Spinal cord (tissue), 3 donors: ENCODE data around the genes TMCO1 and TADA1.

DNA sequence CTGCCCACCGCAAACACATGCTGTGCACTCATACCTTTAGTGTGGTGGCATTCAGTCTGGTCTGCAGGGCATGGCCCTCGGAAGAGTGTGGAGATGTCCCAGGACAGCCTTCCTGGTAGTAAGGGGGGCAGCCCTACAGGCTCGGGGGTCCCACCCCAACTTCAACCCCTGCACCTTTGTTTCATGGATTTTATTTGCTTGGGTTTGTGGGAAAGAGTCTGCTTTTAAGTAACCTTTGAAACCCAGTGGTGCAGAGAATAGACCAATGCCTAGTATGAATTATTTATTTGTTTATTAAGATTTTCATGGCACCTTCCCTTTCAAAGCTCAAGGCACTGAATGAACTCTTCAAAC lies 87.9 kb downstream of the PBX1 start:
- PRO-cap: no peak
- RAMPAGE, long total RNA: no peak

GRCh38 chr1:164677555-164677948 lies 118.6 kb downstream of the PBX1 start:
- PRO-cap: no peak
- RAMPAGE, long total RNA: no peak

- PRO-cap: no peak
- RAMPAGE, long total RNA: no peak
Measured at GRCh38 chr1:164709820-164710557, 151.0 kb downstream of the PBX1 start.

DNA sequence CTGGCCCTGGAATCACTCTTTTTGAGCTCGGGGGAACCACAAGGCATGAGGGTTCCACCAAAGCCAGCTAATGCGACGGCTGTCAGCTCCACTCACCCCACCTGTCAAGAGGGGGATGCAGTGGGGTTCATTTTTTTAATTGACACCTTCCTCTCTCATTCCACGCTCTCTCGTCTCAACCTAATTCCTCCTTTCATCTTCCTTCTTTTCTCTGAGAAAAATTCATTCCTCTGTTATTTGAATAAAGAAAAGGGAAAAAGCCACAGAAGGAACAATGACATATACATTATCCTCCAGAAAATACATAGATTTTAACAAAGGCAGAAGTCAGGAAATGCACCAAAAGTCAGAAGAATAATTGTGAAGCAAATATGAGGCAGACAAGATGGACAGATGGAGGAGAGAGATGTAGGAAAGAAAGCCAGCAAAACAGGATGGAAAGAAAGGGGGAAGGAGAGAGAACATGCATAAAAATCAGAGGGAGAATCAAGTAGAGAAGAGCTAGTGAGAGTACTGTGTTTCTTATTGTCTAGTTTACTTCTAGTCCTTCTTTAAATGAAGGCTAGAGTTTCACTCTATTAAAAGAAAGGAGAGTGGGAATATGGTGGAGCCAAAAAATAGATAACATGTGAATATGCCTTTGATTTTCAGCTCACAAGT lies 177.5 kb downstream of the PBX1 start:
- PRO-cap: no peak
- RAMPAGE, long total RNA: no peak

DNA sequence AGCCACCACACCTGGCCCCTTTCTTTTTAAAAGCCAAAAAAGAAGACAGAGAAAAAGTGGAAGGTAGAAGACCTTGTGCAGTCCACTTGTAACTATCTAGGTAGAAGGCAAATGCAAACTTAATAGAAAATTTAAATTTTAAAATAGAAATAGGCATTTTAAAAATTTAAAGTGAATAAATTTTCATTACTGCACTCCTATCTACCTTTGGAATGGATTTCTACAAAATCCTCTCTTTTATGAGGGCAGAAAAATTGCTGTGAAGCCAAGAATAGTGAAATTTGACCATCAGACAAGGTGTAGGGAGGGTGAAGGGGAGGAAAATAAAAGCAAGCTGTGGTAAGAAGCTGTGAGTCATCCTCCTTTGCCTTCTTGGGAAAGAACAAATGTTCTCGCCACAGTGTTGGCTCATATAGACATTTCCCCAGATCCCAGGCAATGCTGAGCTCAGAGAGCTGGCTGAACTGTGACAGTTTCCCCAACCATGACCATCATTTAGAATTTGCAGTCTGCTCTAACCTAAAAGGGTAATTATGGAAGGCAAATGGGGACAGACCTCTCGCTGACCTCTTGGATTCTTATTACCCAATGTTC lies 235.3 kb downstream of the PBX1 start:
- PRO-cap: no peak
- RAMPAGE, long total RNA: no peak

DNA sequence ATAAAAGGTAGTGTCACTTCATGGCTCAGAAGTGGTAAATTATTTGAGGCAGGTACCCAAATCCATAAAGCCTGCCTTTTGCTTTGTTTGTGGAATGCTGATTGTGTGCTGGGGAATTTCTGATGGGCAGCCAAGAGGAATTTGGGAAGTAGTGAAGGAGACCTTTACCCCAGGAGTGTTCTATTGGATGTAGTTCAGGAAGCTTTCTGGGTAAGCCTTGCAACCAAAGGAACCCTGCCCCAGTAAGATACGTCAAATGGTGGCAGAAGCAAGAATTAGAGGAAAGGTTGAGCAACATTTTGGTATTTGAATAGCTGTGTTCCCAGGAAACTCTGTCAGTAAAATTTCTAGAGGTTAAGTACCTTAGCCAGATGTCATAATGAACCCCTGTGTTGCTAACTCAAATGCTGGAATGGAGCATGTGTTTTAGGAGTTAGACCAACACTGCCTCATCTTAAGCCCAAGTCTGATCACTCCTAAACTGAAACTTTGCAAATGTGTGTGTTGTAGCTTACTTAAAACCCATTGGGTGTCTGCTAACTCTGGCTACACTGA lies 6.4 kb downstream of the MGST3 start:
- PRO-cap: no peak
- RAMPAGE, long total RNA: no peak

- PRO-cap: no peak
- RAMPAGE, long total RNA: start-site peak on the minus strand at chr1:165768801-165768897, 2,278 and 897 reads in 2 replicates
Measured at GRCh38 chr1:165768382-165769656, at the start of gene TMCO1. TSS of gene TMCO1 (minus strand) at chr1:165768868.

DNA sequence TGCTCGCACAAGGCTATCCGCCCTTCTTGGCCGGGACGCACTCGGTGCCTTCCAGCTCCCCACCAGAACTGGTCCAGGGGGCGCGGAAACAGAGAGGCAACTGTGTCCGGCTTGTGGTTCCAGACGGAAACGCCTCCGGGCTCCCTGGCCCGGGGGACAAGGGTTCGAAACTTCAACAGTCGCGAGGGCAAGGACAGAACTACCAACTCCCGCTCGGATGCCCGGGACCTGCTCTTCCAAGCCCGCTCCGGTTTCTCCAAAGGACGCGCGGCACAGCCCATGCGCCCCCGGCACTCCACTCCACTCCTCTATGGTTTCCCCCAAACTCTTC lies 1.5 kb downstream of the FAM78B start:
- PRO-cap: no peak
- RAMPAGE, long total RNA: no peak

DNA sequence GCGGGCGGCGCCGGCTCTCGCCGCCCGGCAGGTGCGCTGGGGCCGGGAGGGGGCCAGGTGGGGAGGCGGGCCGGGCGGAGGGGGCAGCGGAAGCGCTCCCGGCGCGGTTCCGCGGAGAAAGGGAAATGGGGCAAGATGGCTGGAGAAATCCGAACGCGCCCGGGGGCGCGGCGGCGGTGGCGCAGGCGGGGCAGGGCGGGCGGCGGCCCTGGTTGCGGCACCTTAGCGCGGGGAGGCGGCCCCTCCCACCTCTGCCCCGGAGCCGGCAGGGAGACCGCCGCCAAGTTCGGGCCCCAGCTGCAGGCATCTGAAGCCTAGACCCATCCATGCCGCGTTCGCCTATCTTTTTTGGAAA lies 441 bp downstream of the POGK start:
- PRO-cap: no peak
- RAMPAGE, long total RNA: no peak

DNA sequence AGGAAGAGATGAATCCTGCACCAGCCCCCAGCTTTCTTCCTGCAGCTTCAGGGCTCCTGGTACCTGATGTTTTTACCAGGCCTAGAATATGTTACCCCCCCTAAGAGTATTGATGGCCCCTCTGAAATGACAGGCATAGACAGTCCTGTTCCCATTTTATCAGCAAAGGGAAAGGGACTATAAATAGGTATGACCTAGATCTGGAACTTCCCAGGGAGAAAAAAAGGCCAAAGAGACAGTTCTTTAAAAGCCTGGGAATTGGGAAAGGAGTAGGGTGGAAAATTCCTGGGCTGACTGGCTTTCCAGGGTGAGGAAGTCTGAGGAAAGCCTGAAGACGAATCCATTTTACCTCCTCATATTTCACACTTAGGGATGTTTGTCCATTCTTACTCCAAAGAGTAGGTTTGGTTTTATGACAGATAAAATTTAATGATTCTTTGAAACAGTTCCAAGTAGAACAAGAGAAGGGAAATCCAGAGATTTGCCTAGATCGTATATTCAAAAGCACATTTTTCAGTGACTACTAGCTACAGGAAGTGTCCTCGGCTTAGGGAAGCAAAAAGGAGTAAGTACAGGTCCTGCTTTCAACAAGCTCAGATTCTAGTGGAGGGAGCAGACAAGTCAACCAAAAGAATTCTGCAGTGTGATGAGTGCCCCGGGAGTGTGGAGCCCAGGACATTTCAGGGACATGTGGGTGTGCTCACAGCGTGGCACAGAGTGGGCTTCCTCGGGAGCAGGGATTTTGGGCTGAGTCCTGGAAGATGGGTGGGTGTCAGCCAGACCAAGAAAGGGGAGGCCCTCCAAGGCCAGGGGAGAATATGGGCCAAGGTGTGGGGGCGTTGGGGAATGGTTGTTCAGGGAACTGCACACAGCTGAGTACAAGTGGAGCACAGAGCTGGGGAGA lies 5.1 kb downstream of the POGK start:
- PRO-cap: no peak
- RAMPAGE, long total RNA: no peak

GRCh38 chr1:166876141-166876793 lies at the start of gene TADA1:
TSS of gene TADA1 (minus strand) at chr1:166876264.
- PRO-cap: unidirectional peak, minus-strand start at chr1:166876296
- RAMPAGE, long total RNA: no peak

- PRO-cap: no peak
- RAMPAGE, long total RNA: no peak
Measured at GRCh38 chr1:167058498-167058795, 31.7 kb downstream of the GPA33 start.

- PRO-cap: no peak
- RAMPAGE, long total RNA: no peak
Measured at GRCh38 chr1:167337042-167337809, 116.5 kb downstream of the POU2F1 start.

- PRO-cap: no peak
- RAMPAGE, long total RNA: no peak
Measured at GRCh38 chr1:167416207-167417097, 101.9 kb downstream of the CD247 start.

- PRO-cap: no peak
- RAMPAGE, long total RNA: no peak
Measured at GRCh38 chr1:167433227-167434114, 84.9 kb downstream of the CD247 start.

DNA sequence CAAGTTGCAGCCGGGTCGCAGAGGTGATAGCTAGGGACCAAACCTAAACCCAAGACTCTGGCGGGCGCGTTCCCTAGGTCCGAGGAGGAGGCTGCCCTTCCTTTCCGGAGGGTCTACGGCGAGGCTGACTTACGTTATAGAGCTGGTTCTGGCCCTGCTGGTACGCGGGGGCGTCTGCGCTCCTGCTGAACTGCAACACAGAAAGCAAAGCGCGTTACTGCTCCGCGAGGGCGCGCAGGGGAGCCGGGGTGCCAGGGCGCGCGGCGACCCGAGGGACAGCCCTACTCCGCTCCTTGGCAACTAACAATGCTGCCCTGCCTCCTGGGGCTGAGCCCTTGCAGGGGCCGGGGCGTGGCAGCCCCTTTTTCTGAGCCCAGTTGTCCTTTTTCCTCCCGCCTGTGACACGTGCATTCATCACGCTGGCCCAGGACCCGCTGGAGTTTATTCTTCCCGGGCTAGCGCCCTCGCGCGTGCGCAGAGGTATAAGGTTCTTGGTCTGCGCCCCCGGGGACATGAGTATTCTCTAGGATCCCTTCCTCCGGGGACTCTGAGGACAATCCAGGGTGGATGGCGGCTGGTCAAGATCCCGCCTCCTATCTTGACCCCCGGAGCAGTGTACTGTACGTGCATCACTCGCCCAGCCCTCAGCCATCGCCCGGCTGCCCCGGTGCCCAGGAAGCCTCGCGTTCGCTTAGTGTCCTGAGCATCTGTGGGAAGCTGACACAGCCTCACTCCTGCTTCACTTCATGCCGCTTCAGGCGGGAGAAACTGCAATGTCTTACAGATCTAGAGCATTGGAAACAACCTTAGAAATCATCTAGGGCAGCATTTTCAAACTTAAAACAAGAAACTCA lies 78.9 kb downstream of the CD247 start:
- PRO-cap: no peak
- RAMPAGE, long total RNA: no peak

- PRO-cap: no peak
- RAMPAGE, long total RNA: no peak
Measured at GRCh38 chr1:167460524-167461179, 57.7 kb downstream of the CD247 start.

- PRO-cap: no peak
- RAMPAGE, long total RNA: no peak
Measured at GRCh38 chr1:167473681-167474182, 44.6 kb downstream of the CD247 start.

DNA sequence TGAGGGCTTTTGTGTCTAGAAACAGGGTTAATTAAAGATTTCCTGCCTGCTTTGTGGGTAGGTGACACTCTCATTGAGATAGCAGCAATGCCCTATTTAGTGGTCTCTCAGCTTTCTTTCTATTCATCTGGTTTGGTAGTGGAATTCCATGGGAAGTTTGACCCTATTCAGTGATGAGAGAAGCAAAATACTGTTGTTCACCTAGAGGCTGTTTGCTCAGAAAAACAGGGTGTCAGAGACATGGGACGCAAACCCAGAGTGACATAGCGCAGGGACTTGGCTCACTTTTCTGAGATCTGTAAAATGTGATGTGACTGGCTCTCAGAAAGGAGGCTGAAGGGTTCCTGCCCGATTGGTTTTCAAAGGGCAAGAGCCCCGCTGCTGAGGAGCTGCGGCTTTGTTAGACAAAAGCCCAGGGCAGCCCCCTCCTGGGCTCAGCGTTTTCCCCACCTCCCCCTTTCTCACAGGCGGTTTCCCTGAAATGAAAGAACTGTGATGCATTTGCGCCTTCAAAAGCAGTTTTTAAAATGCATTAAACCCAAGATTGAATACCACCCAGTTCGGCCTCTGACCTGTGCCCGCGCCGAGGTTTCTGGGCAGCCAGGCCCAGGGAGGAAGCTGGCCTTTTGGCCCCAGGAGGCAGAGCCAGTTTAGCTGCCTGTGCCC lies 28.9 kb downstream of the CD247 start:
- PRO-cap: no peak
- RAMPAGE, long total RNA: no peak

DNA sequence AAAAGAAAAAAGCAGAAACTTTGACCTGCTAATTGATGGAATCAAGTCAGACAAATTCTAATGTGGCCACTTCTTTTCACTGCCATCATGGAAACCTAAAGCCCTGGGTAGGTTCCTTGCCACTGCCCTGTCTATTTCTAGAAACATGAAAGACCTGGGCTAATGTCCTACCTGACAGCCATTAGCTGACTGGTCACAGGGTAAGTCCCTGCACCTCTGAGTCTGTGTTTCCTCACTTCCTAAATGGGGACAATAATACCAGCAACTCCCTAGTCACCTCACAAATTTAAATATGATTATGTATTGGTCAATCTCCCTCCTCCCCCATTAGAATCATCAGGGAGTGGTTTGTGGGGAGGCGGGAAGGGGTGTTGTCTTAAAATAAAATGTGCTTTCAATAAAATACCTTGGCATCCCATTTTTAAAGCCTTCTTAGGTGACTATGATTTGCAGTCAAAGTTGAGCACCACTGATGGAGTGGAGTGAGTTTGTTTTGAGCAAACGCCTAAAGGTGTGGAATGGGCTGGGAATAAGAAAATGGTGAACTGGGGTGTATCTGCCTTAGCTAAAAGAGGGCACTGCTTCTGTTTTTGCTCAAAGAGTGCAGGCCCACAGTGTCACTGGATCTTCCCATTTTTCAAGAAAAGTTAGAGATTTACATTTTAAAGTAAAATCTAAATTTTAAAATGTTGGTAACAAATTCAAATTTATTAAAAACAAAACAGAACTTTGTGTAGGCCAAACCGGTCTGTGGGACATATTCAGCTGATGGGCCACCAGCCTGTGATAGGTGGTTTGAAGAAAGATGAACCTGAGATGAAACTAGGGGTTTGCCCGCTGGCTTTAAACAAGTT lies 2.0 kb downstream of the CREG1 start:
- PRO-cap: no peak
- RAMPAGE, long total RNA: no peak